SK-N-SH (cell line): ENCODE measurements around a stretch of chr21.

DNA sequence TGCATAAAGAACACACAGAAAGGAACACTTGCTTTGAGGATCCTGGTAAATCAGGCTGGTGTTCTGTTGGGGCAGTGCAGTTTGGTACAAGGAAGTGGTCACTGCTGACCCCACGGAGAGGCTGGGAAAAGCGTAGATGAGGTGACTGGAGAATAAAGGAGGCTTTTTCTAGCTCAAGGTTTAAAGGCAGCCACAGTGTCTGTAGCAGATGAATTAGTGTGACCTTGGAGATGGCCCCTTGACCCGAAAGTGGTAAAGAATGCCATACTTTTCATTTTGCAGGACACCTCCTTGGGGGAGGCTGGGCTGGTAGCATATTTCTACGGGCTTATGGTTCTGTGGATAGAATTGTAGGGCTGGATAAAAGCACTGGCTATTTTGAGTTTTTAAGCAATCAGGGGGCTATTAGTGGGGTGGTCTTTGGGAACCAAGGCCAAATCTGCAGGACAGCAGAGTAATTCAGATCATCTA is 16.7 kb upstream of the ATP5PO start:
- RRBS, result no CpG with 5 or more reads among the region's 4 CpGs
CAGE:
- cytosol, long polyA plus RNA, result no peak
- long polyA plus RNA, result no peak
- nucleus, long polyA plus RNA, result no peak

DNA sequence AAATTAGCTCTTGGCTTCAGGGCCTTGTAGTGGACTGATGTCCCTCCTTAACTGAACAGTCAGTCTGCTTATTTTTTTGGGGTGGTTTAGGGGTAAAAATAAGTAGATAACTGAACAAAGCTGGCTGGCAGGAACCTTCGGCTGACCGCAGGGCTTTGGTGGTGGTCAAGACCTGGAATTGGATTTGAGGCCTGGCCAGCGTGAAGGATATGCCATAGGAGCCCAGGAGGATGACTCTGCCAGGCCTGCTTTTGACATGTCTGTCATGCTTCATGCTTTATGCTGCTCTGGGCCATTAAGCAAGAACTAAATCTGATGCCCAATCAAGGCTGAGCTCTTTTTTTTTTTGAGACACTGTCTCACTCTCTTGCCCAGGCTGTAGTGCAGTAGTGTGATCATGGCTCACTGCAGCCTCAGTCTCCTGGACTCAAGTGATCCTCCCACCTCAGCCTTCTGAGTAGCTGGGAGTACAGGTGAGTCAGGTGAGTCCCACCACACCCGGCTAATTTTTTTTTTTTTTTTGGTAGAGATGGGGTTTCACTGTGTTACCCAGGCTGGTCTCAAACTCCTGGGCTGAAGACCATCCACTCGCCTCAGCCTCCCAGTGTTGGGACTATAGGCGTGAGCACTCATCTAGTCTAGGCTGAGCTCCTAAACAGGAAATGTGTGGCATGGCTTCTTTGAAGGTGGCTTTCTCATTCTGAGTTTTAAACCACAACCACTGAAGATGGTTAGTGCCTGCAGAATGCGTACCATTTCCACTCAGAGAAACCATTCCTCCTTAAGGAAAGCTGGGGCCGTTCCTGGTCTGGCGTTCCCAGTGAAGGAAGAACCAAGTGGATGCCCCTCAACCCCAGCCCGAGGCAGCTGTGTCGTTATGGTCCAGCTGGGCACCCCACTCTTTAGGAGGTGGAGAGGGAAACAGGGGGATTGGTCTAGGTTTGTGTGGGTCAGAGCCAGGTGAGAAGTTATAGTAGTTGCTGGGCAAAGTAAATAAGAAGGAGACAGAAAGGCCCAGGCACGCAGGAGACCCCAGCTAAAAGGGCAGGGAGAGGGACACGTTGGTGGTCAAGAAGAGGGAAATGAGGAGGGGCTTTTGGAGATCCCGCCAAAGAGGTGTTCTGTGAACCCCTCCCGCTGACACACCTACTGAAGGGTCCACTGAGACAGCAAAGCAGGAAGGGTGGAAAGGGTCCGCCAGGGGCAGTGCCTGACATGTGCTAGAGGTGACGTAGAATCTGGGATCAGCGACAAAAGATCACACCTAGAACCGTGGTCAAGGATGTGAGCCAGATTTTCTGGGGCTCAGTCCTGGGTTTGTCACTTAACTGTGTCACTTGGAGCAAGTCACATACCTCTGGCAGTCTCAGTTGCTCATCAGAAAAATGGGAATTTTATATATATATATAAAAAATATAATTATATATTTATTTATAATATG is 34.3 kb upstream of the ATP5PO start:
- RRBS, result no CpG with 5 or more reads among the region's 19 CpGs
CAGE:
- cytosol, long polyA plus RNA, result no peak
- long polyA plus RNA, result no peak
- nucleus, long polyA plus RNA, result no peak

- RRBS, result no CpG with 5 or more reads among the region's 29 CpGs
CAGE:
- cytosol, long polyA plus RNA, result no peak
- long polyA plus RNA, result no peak
- nucleus, long polyA plus RNA, result no peak
These were observed 1.0 kb downstream of the MRPS6 start for GRCh38 chr21:34074305-34074872.

- RRBS, result no CpG with 5 or more reads among the region's 7 CpGs
CAGE:
- cytosol, long polyA plus RNA, result no peak
- long polyA plus RNA, result no peak
- nucleus, long polyA plus RNA, result no peak
These were observed 56.1 kb downstream of the MRPS6 start for GRCh38 chr21:34129424-34129962.

- RRBS, result no CpG with 5 or more reads among the region's 7 CpGs
CAGE:
- cytosol, long polyA plus RNA, result no peak
- long polyA plus RNA, result no peak
- nucleus, long polyA plus RNA, result no peak
These were observed 68.9 kb downstream of the MRPS6 start for GRCh38 chr21:34142131-34142878.

DNA sequence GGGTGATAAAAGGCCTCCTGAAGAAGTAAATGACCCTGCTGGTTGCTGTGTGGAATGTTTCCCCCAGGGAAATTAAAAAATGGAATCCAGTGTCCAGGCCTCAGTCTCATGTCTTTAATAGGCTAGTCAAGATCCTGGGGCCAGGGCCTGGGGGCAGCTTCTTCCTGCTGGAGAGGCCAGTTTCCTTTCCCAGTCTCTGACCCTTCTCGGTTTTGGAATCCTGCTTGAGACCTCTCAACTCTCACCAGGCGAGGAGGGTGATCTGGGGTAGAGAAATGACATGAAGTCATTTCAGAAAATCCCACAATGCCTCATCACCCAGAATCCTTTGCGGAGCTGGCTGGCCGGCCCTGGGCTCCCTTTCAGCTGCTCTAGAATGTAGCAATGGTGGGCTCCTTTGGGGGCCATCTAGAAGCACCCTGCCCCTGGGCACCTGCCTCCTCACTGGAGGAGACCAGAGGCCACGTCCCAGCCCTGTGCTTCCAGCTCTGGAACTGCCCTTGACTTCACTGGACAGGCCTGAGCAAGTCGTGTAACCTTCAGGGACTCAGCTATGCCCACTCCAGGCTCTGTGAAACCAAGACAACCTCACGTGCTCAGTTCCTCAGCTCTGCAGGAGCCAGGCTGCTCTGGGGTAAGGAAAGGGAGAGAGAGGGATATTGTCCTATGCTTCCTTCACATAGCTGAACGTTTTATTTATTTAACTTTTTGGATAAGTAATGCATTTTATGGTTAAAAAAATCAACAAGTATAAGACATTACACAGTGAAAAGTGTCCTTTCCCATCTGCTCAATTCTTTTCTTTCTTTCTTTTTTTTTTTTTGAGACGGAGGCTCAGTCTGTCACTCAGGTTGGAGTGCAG is 131.5 kb downstream of the MRPS6 start:
- RRBS, result no CpG with 5 or more reads among the region's 9 CpGs
CAGE:
- cytosol, long polyA plus RNA, result no peak
- long polyA plus RNA, result no peak
- nucleus, long polyA plus RNA, result no peak

GRCh38 chr21:34520687-34521462 is 8.9 kb upstream of the KCNE1 start:
- RRBS, result no CpG with 5 or more reads among the region's 19 CpGs
CAGE:
- cytosol, long polyA plus RNA, result no peak
- long polyA plus RNA, result no peak
- nucleus, long polyA plus RNA, result no peak

DNA sequence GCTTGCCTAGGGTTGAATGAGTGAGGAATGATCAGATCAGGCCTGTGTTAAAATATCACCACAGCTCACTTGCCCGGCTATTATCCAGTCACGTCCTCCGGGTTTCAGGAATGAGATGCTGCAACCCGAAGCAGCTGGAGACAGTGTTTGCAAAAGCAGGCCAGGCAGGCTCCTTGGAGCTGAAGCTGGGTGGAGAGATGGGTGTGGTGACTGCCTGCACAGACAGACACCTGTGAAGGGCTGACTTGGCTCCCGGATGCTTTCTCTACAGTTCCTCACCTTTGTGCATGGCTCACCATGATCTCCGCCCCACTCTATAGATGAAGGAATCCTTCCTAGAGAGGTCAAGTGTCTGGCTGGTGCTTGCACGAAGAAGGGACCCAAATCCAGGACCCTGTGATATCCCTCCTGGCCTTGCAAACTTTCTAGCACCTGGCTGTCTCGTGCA is 34.5 kb downstream of the RCAN1 start:
- RRBS, result no CpG with 5 or more reads among the region's 8 CpGs
CAGE:
- cytosol, long polyA plus RNA, result no peak
- long polyA plus RNA, result no peak
- nucleus, long polyA plus RNA, result no peak

GRCh38 chr21:34807914-34808697 is 139.3 kb downstream of the CLIC6 start:
- RRBS, result 8% methylated on average over 3 of the region's 16 CpGs
CAGE:
- cytosol, long polyA plus RNA, result no peak
- long polyA plus RNA, result no peak
- nucleus, long polyA plus RNA, result no peak

GRCh38 chr21:34865448-34866123 is 183.5 kb downstream of the RUNX1 start:
- RRBS, result no CpG with 5 or more reads among the region's 16 CpGs
CAGE:
- cytosol, long polyA plus RNA, result no peak
- long polyA plus RNA, result no peak
- nucleus, long polyA plus RNA, result no peak

DNA sequence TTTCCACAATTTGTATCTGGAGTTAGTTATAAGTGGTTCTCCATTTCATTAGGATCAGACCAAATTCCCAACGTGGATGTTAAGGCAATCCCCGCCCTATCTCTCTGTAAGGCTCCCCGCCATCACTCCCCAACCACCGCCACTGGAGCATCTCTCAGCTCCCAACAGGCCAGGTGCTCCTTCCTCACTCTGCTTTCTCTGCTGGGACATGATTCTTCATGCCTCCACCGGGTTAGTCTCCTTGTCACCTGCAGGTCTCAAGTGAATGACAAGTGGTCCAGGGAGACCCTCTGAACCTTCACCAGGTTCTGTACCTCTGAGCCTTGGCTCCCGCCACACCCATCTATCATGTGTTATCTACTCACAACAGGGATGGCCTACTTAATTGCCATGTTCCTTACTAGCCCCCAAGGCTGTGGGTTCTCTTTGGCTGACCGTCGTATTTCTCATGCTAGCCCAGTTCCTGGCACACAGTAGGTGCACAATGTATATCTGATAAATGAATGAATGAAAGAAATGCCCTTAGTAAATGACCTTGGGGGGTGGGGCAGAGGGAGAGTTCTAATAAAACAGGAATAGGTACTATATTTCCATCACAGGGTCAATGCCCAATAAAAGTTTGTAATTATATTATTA is 180.6 kb downstream of the RUNX1 start:
- RRBS, result no CpG with 5 or more reads among the region's 8 CpGs
CAGE:
- cytosol, long polyA plus RNA, result no peak
- long polyA plus RNA, result no peak
- nucleus, long polyA plus RNA, result no peak

GRCh38 chr21:34881493-34882423 is 167.3 kb downstream of the RUNX1 start:
- RRBS, result no CpG with 5 or more reads among the region's 6 CpGs
CAGE:
- cytosol, long polyA plus RNA, result no peak
- long polyA plus RNA, result no peak
- nucleus, long polyA plus RNA, result no peak

DNA sequence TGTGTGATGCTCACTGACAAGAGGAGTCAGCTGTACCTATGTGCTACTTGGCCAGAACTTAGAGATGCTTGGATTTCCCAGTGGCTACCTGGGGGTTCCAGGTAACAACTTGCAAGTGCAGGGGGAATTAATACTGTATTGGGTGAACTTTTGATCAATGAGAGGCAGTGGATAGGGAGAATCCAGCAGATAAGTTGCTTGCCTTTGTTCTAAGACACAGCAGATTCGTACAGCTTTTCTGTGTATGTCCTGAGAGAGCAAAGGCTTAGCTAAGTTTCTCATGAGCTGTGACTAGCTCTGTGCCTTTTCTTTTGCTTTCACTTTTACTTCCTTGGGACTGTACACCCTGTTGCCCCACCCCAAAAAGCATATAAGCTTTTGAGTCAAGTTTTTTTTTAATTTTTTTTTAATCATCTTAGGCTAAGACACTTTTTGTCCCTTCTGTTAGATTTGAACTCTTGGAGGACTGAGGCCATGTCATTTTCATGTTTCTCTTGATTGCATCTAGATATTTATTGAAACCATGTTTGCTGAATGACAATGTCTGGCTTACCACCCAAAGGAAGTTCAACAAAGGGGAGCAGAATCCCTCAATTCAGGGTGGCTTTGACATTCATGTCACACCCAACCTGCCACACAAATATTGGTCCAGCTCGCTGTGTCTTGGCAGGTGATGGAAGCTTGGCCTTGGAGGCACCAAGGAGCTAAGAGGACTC is 115.1 kb downstream of the RUNX1 start:
- RRBS, result no CpG with 5 or more reads among the region's 2 CpGs
CAGE:
- cytosol, long polyA plus RNA, result no peak
- long polyA plus RNA, result no peak
- nucleus, long polyA plus RNA, result no peak

DNA sequence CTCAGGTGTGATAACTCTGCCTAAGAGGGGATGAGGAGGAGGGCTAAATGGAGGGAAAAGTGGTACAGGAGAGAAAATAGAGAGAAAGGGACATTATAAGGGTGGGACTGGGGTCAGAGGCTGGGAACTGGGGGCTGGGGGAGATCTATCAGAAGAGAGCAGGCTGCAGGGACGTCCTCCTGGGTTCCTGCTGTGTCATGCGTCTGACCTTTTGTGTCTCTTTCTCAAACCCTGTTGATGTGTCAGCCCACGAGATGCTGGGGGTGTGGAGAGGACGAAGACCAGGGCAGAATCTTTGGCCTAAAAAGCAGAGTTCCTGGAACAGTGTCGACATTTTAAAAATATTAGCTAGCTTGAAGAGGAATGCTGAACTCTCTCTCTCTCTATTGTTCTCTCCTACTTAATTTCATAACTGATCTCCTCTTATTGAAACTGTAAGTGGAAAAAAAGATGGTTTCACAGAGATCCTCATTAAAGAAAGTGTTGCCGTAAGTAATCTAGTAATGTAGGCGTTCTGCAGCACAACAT is 52.8 kb downstream of the RUNX1 start:
- RRBS, result no CpG with 5 or more reads among the region's 7 CpGs
CAGE:
- cytosol, long polyA plus RNA, result no peak
- long polyA plus RNA, result no peak
- nucleus, long polyA plus RNA, result no peak

- RRBS, result no CpG with 5 or more reads among the region's 2 CpGs
CAGE:
- cytosol, long polyA plus RNA, result no peak
- long polyA plus RNA, result no peak
- nucleus, long polyA plus RNA, result no peak
These were observed 16.1 kb downstream of the RUNX1 start for GRCh38 chr21:35032872-35033520.

DNA sequence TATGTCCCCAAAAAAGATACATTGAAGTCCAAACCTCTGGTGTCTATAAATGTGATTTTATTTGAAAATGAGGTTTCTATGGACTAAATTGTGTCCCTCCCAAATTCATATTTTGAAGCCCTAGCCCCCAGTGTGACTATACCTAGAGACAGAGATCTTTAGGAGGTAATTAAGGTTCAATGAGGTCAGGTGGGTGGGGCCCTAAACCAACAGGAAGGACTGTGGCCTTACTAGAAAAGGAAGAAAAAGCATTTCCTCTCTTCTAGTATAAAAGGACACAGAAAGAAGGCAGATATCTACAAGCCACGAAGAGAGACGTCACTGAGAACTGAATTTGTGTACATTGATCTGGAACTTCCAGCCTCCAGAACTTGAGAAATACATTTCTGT is 123.1 kb upstream of the RUNX1 start:
- RRBS, result no CpG with 5 or more reads among the region's 2 CpGs
CAGE:
- cytosol, long polyA plus RNA, result no peak
- long polyA plus RNA, result no peak
- nucleus, long polyA plus RNA, result no peak

- RRBS, result no CpG with 5 or more reads among the region's 10 CpGs
CAGE:
- cytosol, long polyA plus RNA, result no peak
- long polyA plus RNA, result no peak
- nucleus, long polyA plus RNA, result no peak
These were observed 379.5 kb upstream of the RUNX1 start for GRCh38 chr21:35428541-35428973.

GRCh38 chr21:35814946-35815360 is 245.4 kb downstream of the SETD4 start:
- RRBS, result no CpG with 5 or more reads among the region's 1 CpG
CAGE:
- cytosol, long polyA plus RNA, result no peak
- long polyA plus RNA, result no peak
- nucleus, long polyA plus RNA, result no peak

GRCh38 chr21:36075088-36075463 is 5.3 kb downstream of the CBR1 start:
- RRBS, result no CpG with 5 or more reads among the region's 3 CpGs
CAGE:
- cytosol, long polyA plus RNA, result no peak
- long polyA plus RNA, result no peak
- nucleus, long polyA plus RNA, result no peak

- RRBS, result no CpG with 5 or more reads among the region's 16 CpGs
CAGE:
- cytosol, long polyA plus RNA, result no peak
- long polyA plus RNA, result no peak
- nucleus, long polyA plus RNA, result no peak
These were observed 2.2 kb upstream of the CBR3 start for GRCh38 chr21:36132529-36133295.